HTERT-HM (cell line): ENCODE measurements around the genes CPD and ATAD5.

GRCh38 chr17:29682858-29683383, 60.2 kb upstream of the CORO6 start:
- RRBS: no CpG with 5 or more reads among the region's 3 CpGs

DNA sequence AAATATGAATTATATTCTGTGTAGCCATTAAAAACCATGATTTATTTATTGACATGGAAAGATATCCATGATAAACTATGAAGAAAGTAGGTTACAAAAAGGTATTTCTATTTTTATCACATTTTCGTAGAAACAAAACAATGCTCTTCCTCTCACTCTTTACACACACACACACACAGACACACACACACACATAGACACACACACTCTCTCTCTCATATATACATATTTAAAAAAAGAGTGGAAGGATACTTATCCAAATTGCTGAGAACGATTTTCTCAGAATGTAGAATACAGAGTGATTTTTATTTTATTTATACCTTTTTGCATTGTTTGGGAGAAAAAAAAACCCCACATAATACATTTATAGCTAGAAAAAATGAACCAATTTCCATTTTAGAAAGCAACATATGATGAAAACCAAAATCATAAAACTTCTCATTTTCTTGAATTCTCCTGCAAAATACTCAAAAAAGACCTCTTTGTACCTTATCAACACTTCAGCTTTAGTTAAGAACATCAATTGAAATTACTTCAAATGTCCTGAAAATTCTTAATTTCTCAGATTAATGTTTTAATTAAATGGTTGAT, 68.1 kb upstream of the CORO6 start:
- RRBS: no CpG with 5 or more reads among the region's 2 CpGs

- RRBS: no CpG with 5 or more reads among the region's 2 CpGs
Observed at GRCh38 chr17:29758339-29759178, 135.8 kb upstream of the CORO6 start.

- RRBS: no CpG with 5 or more reads among the region's 5 CpGs
Observed at GRCh38 chr17:29830081-29830659, 99.9 kb downstream of the SSH2 start.

- RRBS: no CpG with 5 or more reads among the region's 7 CpGs
Observed at GRCh38 chr17:29930745-29931066, 678 bp upstream of the SSH2 start.

GRCh38 chr17:30238278-30238776, 2.8 kb upstream of the SLC6A4 start:
- RRBS: 17% methylated on average over 4 of the region's 20 CpGs

DNA sequence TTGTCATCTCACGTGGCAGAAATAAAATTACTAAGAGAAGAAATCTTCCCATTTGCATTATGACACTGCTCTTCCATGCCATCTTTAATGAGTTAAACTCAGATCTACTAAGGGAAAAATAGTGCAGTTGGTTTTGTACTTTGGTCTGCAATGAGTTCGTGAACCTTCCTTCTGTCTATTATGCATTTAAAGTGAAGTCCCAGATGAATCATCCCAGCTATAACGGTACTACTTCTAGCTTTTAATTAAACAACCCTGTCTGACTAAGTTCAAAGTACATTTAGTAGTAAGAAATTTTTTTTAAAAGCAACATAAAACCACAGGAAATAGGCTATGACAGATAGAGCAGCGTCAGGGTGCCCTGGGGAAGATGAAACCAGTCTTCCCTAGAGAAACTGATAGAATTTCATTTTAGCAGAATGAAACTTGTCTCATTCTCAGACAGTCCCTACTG, 1.8 kb downstream of the TMIGD1 start:
- RRBS: no CpG with 5 or more reads among the region's 4 CpGs

GRCh38 chr17:30376231-30377267, 2.2 kb upstream of the CPD start:
- RRBS: 43% methylated on average over 3 of the region's 11 CpGs

DNA sequence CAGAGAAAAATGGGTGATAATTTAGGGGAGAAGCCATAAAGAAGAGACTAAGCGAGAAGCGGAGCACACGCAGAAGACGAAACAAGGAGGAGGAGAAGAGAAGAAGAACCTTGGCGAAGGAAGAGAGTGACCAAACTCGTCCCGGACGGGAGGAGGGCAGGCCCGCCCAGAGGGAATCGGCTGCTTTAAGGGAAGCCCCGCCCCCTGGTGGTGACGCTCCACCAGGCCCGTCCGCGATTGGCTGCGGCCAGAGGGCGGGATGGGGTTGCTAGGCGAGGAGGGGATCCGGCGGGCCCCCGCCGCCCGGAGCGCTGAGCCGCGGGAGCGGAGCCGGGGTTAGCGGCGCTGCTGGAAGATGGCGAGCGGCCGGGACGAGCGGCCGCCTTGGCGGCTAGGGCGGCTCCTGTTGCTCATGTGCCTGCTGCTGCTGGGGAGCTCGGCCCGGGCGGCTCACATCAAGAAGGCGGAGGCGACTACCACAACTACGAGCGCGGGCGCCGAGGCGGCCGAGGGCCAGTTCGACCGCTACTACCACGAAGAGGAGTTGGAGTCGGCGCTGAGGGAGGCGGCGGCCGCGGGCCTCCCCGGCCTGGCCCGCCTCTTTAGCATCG, at the start of gene CPD:
CPD (plus strand) TSS at position 302 of the 611 bp plus-strand sequence.
- RRBS: under 1% methylated on average over 20 of the region's 62 CpGs

DNA sequence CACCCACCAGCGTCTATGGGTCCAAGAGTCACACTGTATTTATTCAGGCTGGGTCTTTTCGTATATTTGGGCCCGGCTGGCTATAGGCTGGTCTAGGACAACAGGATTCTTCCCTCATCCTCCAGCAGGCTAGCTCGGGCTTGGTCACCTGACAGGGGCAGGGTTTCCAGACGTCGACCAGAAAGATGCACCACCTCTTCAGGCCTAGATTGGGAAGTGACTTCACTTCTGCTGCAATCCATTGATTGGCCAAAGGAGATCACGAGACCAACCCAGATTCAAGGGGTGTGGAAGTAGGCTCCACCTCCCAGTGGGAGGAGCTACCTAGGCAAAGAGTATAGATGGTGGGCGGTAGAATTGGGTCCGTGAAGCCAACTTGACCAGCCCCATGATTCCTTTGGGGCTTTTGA, 167.5 kb downstream of the GOSR1 start:
- RRBS: no CpG with 5 or more reads among the region's 9 CpGs

DNA sequence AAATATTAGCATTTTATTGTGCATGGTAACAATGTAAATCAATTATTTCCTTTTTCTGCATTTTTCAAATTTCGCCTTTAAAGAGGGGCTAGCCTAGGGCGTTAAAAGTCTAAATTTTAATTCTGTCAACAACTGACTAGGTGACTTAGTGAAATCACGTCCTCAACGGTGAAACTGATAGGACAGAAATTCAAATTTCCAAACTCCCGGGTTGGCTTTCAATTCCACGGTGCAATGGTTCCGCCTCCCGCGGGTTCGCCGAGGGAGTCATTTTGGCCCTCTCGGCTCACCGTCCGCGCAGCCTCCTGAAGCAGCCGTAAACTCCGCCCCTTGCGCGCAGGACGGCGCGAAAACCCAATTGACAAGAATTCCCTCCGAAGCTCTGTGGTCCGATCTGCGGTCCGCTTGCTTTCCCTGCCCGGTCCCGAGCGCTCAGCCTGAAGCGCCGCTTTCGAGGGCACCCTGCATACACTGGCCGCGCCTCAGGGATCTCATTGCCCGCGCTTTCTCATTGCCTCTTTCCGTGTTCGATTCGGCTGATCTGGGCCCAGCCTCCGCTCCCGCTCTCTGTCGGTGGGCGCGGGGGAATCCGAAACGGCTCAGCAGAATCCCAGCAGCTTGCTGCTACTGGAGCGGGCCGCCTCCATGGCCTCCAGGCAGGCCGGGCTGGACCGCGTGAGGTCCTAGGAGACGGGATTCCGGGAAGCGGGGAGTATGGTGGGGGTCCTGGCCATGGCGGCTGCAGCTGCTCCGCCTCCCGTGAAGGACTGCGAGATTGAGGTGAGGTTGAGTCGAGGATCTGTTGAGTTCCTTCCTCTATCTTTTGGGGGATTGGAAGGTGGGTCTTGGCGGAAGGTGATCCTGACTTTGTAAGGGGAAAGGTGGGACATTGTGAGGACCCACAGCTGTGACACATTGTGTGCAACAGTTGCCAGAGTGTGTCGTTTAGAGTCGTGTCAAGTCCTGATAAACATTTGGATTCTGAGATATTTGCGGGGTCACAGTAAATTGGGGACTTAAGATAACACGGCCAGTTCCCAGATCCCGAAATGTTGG, at the start of gene ATAD5:
ATAD5 (plus strand) TSS at position 333 of the 1,056 bp plus-strand sequence.
- RRBS: no CpG with 5 or more reads among the region's 65 CpGs

GRCh38 chr17:30922187-30923219, 758 bp downstream of the ADAP2 start:
- RRBS: 4% methylated on average over 19 of the region's 76 CpGs

- RRBS: no CpG with 5 or more reads among the region's 6 CpGs
Observed at GRCh38 chr17:30950462-30951122, 20.2 kb upstream of the RNF135 start.

DNA sequence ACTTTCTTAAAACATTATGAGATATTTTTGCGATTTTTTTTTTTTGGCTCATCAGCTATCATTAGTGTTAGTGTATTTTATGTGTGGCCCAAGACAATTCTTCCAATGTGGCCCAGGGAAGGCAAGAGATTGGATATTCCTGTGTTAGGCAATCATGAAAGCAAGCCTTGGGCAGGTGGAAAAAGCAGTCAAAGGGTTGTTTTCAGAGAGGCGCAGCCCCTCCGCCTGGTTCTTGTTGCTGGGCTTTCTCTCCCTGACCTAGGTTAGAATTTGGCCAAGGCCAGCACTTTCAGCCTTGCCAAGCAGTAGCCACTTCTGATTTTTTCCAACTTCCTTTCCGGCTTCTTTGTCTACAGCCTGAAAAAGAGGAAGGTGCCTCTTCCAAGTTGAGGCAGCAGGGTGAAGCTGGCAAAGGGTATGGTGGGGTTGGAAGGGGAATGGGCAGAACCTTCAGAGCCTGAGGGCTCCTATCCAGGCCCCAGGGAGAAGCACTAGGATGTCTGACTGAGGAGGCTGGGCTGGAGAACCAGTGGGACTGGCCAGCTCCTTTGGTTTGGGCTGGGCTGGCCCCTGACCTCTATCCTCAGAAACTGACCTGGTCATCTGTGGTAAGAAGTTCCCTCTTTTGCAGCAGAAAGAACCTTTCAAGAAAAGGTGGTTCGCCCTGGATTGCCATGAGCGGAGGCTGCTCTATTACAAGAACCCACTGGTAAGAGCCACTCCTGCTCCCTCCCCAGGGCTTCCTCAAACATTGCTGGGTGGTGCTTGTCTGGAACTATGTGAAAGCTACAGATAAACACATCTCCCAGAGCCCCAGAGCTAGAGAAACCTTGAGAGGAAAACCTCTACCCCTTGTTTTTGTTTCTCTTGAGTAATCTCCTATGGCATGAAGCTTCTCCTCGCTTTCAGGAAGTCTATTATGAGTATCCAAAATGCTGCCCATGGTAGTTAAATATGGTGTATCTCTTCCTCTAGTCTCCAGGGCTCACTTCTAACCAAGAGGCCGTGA, 16.7 kb upstream of the RNF135 start:
- RRBS: no CpG with 5 or more reads among the region's 8 CpGs

DNA sequence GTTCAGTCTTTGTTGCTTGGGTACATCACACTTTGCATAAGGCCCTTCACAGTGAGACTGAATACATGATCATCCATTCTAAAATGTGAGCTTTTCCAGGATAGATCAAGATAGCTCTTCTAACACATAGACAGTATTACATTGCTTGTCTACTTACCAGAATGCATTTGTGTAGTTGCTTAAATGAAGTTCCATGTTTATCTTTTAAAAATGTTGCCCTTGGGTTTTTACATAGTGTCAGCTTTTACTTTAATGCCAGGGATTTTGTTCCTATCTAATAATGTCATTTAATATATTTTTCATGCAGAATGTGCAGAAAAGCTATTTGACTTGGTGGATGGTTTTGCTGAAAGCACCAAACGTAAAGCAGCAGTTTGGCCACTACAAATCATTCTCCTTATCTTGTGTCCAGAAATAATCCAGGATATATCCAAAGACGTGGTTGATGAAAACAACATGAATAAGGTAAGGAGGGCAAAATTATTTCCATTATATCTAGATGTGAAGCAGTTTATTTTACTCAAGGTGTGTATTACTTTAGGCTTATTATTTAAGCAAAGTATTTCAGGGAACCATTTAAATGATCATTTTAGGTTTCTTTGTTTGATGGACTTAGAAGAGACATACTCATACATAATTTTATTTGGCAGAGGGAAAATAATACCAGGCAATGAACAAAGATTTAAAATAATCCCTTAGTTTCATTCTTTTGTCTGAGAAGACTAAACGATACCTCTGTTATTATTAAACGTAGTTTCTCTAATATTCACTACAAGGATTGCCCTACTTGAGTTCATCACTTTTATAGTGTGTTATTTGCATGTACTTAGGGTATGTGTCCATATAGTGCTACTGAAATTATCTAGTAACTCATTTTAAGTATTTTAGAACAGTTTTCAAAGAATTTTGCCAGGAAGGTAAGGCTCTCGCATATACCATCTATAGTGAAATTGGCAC, 87.7 kb downstream of the NF1 start:
- RRBS: no CpG with 5 or more reads among the region's 5 CpGs

DNA sequence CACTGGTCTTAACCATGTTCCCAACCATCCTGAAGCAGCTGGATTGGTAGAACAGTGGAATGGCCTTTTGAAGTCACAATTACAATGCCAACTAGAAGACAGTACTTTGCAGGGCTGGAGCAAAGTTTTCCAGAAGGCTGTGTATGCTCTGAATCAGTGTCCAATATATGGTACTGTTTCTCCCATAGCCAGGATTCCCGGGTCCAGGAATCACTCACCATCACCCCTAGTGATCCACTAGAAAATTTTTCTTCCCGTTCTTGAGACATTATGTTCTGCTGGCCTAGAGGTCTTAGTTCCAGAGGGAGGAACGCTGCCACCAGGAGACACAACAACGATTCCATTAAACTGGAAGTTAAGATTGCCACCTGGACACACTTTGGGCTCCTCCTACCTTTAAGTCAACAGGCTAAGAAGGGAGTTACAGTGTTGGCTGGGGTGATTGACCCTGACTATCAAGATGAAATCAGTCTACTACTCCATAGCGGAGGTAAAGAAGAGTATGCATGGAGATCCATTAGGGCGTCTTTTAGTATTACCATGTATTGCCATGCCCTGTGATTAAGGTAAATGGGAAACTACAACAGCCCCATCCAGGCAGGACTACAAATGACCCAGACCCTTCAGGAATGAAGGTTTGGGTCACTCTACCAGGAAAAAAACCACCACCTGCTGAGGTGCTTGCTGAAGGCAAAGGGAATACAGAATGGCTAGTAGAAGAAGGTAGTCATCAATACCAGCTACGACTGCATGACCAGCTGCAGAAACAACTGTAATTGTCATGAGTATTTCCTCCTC, 92.9 kb downstream of the NF1 start:
- RRBS: no CpG with 5 or more reads among the region's 7 CpGs

DNA sequence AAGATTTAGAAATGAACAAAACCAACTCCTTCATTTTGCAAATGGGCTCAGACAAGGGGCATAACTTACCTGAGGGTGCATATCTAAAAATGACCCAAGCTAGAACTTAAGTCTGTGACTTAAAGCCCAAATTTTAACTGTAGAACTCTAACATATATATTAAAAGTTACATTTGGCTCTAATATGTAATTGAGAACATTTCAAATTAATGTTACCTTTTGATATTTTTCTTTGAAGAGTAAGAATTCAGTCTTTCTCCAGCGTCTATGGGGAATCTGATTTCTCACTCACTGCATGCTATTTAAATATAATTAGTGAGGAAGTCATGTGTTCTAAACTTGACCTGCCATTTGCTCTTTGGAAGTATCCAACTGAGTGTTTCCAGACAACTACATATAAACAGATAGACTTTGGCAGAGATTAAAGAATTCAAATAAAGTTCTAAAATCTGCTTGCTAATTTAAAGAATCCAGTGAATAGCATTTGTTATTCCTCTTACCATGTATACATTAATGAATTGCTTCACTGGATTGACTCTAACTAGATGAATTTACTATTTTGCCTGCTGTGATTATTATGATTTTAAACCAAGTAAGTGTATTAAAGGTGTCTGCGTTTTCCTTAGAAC, 23.6 kb downstream of the OMG start:
- RRBS: no CpG with 5 or more reads among the region's 2 CpGs

- RRBS: no CpG with 5 or more reads among the region's 7 CpGs
Observed at GRCh38 chr17:31310874-31311422, 2.9 kb downstream of the EVI2B start.

DNA sequence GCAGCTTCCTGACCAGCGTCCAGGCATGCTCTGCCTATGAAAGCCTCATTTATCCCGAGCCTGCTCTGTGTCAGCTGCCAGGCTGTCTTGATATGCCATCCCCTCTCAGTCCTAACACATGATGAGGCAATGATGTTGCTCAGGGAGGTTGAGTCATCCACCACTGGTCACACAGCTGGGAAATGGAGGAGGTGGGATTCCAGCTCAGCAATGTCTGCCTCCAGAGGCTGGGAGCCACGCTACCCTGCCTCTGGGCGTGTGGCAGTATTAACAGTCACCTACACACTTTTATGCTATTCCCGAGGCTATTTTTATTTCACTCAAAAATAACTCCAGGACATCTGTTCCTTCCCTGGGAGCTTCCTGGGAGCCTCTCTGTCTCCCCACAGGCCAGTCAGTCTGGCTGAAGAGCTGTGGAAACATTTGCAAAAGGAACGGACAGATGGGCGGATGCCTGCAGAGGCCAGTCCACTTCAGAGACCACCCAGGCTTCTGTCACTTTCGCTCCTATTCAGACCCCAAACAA, 22.6 kb downstream of the RAB11FIP4 start:
- RRBS: no CpG with 5 or more reads among the region's 8 CpGs

DNA sequence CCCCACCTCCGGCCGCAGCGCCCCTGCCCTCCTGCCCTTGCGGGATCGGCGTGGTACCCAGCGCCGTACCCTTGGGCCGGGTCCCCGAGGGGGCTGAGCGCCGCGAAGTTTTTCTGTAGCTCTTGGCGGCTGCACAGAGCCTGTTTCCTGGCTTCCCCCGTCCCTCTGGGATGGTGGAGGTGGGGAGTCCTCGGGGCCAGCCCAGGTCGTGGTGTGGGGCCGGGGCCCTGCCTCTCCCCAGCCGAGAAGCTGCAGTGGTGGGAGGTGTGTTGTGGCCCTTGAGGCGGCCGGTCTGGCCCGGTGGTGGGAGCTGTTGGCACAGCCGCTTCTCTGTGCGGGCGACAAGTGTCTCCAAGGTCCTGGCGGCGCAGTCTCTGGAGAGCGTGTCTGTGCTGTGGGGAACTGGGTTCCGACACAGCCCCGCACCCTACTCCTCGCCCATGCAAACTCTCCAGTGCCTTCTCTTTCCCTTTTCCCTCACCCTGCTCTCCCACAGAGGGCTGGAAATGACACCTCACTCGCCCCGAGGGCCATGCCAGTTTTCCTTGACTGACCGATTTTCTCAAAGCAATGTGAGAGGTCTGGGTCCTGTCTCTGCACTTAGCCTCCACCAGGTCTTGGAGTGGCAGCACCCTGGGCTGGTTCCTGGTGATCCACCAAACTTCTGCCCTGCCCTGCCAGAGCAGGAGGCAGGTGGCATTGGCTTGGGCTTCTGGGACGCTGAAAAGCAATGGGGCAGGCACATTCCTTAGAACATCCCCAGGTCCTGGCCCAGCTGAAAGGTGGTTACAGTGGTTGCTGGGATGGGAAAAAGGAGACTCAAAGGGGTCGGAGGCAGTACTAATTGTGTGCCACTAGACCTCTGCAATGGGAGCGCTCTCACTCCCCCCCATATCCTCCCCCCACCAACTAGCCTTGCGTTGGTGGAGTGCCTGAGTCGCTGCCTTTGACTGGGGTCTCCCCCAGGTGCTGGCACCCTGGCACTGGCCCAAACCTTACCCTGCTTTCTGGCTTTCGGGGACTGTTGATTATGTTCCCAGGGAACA, 97.4 kb downstream of the RAB11FIP4 start:
- RRBS: 8% methylated on average over 13 of the region's 40 CpGs